ENCODE measurements around the gene GOLGA6L2.

GRCh38 chr15:20642578-20642928 lies 101.0 kb upstream of the GOLGA6L6 start:
- RRBS = no CpG with 5 or more reads among the region's 3 CpGs

GRCh38 chr15:21263075-21263406 lies 177.3 kb downstream of the POTEB3 start:
- RRBS = no CpG with 5 or more reads among the region's 6 CpGs

- RRBS = no CpG with 5 or more reads among the region's 47 CpGs
Observed at GRCh38 chr15:21324950-21325510, 115.3 kb downstream of the POTEB3 start.

- RRBS = no CpG with 5 or more reads among the region's 16 CpGs
Observed at GRCh38 chr15:22264876-22265895, 170.9 kb downstream of the OR4N4 start.

DNA sequence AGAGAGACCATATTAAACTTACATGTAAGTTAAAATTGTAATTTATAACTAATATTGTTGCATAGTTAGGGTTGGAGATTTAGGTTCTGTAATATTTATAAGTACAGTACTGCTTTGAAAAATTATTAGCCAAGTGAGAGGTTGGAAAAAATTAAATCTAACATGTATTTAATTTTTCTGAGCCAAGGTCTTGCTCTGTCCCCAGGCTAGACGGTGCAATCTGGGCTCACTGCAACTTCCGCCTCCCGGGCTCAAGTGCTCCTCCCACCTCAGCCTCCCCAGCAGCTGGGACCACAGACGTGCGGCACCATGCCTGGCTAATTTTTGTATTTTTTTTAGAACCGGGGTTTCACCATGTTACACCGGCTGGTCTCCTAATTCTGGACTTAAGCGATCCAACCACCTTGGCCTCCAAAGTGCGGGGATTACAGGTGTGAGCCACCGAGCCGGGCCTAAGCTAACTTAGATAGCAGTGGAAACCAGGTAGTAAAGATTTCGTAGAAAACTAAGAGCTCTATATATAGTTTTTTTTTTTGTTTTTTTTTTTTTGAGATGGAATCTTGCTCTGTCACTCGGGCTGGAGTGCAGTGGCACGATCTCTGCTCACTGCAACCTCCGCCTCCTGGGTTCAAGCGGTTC lies 1.4 kb downstream of the NIPA2 start:
- RRBS = 33% methylated on average over 2 of the region's 16 CpGs

DNA sequence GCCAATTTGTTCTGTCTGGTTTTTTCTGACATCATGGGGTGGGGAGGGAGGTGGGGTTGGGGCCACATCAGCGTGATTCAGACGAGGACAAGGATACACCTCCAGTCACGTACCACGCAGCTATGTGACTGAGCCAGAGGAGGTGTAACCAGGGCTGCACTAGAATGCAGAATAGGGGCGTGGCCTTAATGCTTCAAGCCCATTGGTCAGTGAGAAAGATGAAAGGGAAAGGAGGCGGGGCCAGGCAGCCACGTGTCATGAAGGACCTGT lies at the start of gene GOLGA6L2:
TSS of gene GOLGA6L2 (minus strand) at position 130 of the 270 bp plus-strand sequence.
- RRBS = no CpG with 5 or more reads among the region's 7 CpGs

- RRBS = no CpG with 5 or more reads among the region's 5 CpGs
Observed at GRCh38 chr15:23512730-23513208, 52.7 kb upstream of the MKRN3 start.

- RRBS = 27% methylated on average over 6 of the region's 27 CpGs
Observed at GRCh38 chr15:23869317-23869872, 182.3 kb upstream of the NDN start.

DNA sequence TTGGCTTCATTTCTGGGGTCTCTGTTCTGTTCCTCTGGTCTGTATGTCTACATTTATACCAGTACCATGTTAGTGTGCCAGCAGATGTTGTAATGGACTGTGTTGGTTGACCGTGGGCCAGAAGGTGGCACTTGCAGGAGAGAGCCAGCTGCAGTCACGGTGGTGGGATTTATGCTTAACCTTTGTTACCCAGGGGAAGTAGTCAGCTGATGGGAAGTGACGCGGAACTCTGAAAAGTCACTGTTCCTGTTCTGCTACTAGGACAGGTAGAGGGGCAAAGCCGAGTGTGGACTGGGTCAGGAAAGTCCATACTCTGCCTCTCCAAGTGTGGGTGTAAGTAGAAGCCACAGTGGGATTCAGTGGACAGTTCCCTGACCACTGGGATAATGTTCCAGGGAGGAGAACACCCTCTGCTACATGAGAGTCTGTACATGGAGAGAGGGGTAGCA lies 420.5 kb upstream of the NDN start:
- RRBS = no CpG with 5 or more reads among the region's 5 CpGs

DNA sequence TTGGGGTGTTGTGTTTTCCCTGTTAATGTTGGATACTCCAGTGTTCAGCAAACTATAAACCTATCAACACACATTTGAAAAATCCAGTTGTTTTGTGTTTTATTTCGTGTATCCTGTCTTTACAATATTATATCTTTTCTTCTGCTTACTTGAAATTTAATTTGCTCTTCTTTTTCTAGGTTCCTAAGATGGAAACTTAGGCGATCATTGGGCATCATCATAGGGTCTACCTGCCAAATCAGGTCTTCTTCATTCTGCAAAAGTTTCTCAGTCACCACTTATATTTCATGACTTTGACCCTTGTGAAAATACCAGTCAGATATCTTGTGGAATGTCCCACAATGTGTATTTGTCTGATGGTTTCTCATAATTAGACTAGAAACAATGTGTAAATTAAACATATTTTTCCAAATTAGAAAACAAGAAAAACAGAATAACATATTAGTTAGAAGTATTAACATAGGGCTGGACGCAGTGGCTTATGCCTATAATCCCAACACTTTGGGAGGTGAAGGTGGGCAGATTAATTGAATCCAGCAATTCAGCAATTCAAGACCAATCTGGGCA lies 102.5 kb upstream of the SNRPN start:
- RRBS = no CpG with 5 or more reads among the region's 3 CpGs

GRCh38 chr15:25371164-25371960 lies 67.5 kb downstream of the UBE3A start:
- RRBS = no CpG with 5 or more reads among the region's 8 CpGs

- RRBS = no CpG with 5 or more reads among the region's 9 CpGs
Observed at GRCh38 chr15:25399468-25400020, 39.3 kb downstream of the UBE3A start.

GRCh38 chr15:25415705-25416177 lies 23.1 kb downstream of the UBE3A start:
- RRBS = no CpG with 5 or more reads among the region's 3 CpGs

DNA sequence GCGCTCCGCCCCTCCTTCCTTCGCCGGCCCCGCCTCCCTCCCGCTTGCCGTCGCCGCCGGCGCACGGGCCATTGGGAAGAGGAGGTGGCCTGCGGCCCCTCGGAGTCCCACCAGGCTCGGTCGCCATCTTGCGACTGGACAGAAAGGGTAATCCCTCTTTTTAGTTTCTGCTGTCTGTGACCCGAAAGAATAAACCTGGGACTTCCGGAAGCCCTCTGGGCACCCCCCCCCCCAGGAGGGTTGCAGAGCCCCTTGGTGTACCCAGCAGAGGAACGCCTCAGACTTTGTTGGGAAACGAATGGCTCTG lies 265 bp upstream of the UBE3A start:
- RRBS = 1% methylated on average over 4 of the region's 21 CpGs

DNA sequence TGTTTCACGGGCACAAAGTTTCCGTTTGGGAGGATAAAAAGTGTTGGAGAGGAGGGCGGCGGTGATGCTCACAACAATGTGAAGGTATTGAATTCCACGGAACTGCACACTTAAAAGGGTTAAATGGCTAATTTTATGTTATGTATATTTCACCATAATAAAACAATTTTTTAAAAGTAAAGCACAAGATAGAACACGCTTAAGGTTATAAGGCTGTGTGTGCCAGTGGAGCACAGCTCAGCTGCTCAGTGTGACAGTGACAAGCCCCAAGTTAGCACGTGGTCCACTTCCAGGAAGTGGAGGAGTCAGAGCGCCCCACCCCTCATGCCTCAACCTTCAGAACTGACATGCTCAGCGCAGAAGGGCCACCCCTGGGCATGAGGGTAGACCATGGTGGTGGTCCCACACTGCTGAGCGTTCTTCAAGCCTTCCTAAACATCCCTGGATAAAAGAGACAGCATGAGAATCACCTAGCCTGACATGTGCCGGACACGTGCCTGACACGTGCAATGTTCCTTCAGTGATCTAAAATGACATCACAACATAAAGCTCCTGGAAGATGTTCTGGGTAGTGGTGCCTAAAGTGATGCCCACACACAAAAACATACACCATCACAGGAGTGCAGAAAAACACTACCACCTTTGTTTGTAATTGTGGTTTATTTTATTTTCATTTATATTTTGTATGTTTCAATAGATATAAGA lies 16.8 kb downstream of the ATP10A start:
- RRBS = no CpG with 5 or more reads among the region's 13 CpGs

- RRBS = no CpG with 5 or more reads among the region's 2 CpGs
Observed at GRCh38 chr15:25853106-25853536, 10.0 kb downstream of the ATP10A start.

- RRBS = 3% methylated on average over 30 of the region's 78 CpGs
Observed at GRCh38 chr15:25862292-25863094, 634 bp downstream of the ATP10A start.

DNA sequence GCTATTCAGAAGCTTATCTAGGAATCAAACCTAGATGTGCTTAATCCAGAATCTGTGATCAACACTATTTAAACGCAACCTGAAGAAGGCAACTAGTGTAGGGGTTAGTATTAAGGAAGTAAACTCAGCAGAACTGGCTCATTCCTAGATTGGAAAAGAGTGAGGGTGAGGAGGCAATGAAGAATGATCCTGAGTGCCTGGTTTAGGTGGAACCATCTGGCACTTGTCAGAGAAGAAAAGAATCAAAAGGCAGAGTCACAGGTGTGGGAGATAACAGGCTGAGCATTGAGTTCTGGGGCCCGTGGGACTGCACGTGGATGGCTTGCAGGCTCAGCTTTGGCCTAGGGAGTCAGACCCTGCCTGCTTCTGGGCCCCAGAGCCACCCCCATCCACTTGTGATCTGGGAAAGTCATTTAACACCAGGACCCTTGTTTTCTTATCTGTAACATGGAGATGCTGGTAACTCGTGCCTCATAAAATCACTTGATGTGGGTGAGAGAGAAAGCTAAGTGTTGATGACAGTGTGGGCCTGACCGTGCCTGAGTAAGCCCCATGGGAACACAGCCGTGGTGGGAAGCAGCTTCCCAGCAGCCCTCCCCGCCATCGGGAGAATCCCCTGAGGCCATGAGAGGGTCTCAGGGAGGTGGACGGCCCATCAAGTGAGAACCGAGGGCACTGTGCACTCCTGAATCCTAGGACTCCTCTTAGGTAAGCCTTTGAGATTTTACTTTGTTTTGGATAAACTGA lies 378.2 kb downstream of the GABRB3 start:
- RRBS = no CpG with 5 or more reads among the region's 10 CpGs

- RRBS = no CpG with 5 or more reads among the region's 9 CpGs
Observed at GRCh38 chr15:27043614-27044303, 72.8 kb downstream of the GABRG3 start.

- RRBS = no CpG with 5 or more reads among the region's 35 CpGs
Observed at GRCh38 chr15:27541602-27541892, 557.6 kb downstream of the OCA2 start.

Measured in islet of Langerhans (tissue), 1 donor.